ENCODE measurements around the genes ACTL7B and FRRS1L.

DNA sequence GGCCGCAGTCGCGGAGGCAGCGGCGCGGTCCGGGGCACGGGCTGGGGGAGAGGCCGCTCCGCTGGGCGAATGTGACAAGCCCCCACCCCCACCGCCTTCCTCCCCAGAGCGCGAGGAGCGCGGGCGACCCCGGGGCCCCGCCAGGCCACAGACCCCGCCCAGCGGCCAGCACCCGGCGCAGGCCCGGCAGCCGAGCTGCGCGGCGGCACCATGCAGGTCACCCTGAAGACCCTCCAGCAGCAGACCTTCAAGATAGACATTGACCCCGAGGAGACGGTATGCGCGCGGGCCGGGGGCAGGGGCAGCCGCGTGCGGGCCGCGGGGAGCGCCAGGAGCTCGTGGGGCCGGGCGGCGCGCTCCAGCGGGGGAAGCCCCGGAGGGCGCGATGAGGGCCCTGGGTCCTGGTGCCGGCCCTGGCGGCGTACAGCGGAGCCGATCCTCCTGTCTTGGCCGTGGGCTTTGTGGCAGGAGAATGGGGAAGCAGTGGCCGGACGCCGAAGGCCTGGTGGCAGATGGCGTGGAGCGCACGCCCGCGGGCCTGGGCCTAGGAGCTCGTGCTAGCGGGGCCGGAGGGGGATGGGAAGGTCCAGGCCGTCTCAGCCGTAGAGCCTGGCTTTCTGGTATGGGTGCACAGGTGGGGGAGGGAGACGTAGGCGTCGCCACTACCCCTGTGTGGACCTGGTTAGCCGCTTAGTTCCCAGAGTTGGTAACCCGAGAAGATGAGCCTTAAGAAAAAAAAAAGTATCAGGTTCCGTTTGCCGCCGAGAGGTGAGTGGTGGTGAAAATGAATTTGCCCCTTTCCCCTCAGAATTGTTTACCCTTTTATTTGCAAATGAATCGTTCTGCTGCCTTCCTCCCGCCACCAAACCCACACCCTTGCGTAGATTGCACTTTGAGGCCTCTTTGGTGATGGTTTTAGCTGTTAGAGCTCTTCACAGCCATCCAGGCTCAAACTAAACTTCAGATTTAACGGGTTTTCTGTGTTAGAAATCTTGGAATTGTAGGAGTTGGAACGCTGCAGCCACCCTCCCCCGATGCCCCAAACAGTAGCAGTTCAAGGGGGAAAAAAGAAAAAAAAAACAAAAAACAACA lies 687 bp downstream of the RAD23B start:
- RRBS = 1% methylated on average over 46 of the region's 82 CpGs

DNA sequence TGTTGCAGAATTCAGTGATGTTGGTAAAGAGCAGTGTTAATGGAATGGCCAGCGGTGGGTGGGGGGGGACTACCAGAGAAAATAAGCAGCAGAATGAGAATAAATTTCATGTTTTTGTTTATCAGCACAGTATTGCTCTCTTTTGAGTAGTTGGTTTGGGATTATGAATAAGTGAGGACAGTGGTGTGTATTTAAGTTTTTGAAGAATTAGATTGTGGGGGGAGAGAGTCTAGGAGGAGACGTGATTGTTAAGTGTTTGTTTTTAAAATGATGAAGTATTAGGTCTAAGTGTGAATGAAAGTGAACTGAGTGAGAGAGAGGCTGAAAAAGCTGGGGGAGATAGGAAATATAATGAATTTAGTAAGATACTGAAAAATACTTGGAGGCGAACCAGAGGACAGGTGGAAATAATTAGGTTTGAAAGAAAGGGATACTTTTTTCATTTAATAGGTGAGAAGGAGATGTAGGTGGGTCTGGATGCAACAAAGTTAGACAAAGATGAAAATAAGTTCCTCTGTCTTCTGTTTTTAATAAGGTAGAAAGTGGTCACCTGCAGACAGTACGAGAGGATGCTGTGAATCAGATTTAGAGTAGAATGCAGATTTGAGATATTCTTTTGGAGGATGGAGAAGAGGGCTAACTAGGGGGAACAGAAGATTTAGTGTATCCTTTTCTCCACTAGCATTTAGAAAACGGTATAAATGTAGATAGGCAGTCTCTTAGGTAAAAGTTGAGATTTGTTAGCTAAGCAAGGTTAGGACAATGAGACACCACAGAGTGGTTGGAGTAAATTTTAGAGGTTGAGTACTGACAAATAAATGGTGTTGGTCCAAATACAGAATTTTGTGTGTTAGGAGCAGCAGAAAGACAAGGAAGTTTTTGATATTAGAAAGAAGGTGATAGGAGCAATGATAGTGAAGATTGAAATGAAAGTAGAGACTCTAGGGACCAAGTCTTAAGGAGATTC lies 12.2 kb downstream of the RAD23B start:
- RRBS = no CpG with 5 or more reads among the region's 5 CpGs

- RRBS = no CpG with 5 or more reads among the region's 1 CpG
Measured at GRCh38 chr9:107329700-107329984, 46.6 kb downstream of the RAD23B start.

DNA sequence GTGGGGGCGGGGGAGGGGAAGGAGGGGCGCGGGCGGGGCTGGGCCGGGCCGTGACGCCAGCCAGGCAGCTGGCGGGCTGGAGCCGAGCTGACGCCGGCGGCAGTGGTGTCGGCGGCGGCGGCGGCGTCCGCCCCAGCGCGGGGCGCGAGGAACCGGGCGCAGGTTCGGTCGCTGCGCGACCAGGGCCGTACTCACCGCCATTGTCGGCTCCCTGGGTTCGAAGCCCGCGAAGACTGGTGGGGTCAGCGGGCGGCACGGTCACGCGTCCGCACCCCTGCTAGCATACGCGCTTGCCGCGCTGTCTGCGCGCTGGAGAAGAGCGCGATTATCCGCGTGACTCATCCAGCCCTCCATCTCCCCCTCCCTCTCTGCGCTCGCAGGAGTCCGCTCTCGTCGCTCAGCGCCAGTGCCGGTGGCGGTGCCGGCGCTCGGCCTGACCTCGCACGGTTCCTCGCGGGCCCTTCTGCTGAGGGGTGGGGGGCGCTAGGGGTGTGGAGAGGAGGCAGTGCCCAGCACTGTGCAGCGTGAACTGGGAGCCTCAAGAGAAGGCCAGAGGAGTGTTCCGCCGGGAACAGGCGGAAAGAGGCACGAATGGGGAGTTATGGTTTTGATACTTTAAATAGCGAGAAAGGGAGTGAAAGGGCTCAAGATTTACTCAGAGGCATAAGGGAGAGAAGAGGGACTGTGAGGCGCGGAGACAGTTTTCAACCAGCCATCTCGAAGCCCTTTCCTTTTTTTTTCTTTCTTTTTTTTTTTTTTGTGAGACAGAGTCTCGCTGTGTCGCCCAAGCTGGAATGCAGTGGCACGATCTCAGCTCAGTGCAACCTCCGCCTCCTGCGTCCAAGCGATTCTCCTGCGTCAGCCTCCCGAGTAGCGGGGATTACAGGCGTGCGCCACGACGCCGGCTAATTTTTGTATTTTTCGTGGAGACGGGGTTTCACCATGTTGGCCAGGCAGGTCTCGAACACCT lies 640 bp upstream of the KLF4 start:
- RRBS = 2% methylated on average over 15 of the region's 93 CpGs

DNA sequence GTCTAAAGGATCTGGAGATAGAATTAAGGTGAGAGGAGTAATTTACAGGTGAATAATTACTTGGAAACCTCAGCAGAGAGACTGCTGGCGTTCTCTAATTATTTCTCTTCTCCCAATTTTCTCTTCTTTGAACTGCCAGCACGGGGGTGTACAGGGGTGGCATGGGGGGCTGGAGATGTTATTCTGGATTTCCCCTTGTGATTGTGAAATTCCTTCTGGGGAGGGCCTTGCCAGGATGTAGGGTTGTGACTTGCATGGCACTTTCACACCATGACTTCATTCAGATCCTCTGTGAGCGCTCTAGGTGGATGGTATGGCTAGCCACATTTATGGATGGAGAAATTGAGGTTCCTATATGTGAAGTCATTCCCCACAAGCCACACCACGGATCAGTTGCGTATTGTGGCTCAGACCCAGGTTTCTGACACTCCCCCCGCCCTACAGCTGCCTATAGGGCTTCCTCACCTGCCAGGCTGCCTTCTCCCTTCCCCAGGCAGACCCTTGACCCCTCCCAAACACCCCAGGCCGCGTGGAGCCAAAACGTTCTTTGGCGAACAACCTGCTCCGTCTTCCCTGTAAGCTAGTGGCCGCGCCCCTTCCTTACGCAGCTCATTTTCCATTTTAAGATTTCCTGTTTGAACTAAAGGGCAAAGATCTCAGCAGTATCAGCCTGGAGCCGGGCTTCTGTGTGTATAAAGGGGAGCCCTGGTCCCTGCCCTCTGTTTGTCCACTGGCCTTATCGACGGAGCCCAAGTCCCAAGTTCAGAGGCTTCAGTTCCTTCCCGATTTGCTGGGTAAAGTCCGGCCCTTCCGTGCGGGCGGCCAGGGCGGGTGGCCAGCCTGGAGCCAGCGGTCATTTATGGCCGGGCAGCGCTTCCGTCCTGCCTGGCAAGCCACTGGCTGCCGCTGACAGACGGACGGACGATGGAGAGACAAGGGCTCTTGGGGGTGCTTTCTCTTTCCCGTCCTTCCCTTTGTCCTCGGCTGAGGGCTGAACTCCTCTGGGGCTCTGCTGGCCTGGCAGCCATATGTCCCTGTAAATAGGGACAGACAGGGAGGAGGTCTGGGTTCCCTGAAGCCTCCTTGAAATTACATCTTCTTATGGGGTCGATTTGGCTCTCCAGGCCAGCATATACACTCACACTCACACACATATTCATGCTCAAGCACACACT lies 97.9 kb upstream of the KLF4 start:
- RRBS = 40% methylated on average over 7 of the region's 34 CpGs

DNA sequence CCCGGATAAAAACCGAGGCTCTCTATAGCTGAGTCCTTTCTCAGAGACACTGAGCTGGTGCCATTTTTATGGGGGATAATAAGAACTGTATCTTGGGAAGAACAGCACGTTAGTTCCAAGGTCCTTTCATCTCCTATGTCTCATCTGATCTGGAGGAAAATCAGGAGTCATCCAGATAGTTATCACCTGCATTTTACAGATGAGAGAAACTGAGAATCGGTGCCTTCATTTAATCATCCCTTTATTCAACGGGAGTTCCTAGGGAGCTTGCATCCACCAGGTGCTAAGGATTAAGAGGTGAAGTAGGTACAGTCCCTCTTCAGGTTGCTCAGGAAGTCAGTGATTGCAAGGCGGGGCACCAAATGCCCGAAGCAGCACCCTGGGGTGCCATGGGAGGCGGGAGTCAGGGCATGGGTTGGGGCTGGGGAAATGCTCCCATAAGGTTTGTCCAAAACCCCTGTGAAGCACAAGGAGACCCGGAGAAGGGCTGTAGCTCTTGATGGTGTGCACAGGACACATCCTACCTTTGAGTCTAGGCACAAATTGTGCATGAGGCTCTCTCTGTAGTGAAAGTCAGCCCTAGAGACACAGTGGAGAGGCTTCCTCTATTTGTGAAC lies 98.8 kb upstream of the KLF4 start:
- RRBS = no CpG with 5 or more reads among the region's 9 CpGs

GRCh38 chr9:108213385-108213796 lies 642.4 kb downstream of the ACTL7B start:
- RRBS = no CpG with 5 or more reads among the region's 2 CpGs

DNA sequence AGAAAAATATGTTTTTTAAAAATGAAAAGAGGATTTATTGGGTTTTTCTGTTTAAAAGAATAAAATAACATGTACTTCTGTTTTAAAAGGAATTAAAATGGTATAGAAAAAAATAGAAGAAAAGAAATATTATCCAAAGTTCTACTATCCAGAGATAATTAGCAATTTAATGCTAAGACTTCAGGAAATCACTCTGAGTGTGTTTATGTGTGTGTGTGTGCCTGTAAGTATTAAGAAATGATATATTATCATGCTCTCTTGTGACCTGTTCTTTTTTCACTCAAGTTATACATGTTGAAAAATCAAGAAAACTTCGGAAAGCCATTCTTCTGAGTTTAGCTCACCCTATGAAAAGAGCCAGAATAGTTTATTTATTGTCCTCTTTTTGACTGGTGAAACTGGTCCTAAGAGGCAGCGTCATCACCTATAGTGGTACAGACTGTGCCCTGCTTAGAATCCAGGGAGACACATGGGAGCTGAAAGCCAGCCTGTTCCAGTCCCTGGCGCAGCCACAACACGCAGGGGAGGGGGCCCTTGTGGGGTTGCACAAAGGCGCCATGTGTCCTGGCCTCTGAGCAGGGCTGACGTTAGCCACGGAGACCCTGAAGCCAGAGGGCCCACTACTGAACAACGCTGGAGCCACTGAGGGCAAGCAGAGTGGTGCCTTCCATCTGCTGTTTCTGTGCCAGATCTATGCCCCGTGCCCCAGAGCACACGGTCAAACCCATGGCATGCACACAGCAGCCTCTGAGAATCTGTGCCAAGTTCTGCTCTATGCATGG lies 147.5 kb downstream of the ACTL7B start:
- RRBS = no CpG with 5 or more reads among the region's 10 CpGs

DNA sequence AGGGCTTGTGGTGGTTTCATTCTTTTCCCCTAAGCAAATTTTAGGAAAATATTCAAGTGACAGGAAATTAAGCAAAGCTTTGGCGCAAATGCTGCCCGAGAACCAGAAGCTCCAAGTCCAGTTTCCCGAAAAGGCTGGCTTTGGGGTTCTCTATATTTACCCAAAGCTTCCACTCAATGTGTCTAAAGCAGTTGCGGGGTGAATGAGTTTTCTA lies 147.0 kb downstream of the ACTL7B start:
- RRBS = no CpG with 5 or more reads among the region's 4 CpGs

DNA sequence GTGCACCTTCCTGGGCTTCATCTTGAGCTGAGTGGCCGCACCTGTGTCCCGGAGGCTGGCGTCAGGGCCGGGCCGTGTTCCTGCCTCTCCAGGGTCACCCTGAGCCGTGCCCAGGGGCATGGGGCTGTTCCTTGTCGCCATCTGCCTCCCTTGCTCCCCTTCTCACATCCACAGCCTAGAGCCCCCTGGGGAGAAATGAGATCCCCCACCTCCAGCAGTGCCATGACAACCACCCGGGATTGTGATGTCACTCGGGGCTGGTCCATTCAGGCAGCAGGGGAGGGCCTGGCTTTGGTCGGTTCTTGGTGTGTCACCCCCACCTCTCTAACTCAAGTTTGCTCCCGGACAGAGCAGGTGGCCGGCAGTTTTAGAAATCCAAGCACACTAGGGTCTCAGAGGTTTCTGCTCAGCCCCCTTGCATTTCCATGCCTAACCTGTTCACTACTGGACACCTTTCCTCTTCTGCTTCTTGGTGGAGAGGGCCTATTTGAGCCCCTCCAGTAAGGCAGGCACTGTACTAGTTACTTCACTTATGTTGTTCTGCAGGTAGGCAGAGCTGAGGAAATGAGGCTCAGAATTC lies at the start of gene ACTL7B:
Gene ACTL7B, minus strand, starts transcription at position 197 of the 580 bp plus-strand sequence.
- RRBS = 61% methylated on average over 3 of the region's 12 CpGs

DNA sequence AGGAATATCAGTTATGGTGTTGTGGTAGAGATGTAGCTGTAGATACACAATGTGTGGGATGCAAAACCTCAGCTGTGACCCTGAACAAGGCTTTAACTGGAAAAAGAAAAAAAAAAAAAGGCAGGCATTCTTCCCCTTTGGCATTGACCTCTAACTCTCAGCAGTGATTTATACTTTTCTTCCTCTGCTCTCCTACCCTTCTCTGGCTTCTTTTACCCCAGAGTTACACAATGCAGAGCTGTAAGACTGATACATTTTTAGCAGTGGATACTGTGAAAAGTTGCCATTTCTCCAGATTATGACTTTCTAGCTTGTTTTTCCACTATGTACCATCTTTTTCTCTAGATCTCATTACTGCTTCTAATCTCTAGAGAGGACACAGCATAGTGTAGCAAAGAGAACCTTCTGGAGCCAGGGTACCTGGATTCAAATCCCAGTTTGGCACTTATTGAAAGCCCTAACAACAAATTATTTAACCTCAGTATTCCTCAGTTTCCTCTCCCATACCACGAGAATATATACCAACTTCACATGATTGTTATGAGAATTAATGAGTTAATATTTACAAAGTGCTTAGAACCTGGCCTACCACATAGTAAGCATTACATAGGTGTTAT lies 1.9 kb downstream of the CTNNAL1 start:
- RRBS = no CpG with 5 or more reads among the region's 1 CpG

DNA sequence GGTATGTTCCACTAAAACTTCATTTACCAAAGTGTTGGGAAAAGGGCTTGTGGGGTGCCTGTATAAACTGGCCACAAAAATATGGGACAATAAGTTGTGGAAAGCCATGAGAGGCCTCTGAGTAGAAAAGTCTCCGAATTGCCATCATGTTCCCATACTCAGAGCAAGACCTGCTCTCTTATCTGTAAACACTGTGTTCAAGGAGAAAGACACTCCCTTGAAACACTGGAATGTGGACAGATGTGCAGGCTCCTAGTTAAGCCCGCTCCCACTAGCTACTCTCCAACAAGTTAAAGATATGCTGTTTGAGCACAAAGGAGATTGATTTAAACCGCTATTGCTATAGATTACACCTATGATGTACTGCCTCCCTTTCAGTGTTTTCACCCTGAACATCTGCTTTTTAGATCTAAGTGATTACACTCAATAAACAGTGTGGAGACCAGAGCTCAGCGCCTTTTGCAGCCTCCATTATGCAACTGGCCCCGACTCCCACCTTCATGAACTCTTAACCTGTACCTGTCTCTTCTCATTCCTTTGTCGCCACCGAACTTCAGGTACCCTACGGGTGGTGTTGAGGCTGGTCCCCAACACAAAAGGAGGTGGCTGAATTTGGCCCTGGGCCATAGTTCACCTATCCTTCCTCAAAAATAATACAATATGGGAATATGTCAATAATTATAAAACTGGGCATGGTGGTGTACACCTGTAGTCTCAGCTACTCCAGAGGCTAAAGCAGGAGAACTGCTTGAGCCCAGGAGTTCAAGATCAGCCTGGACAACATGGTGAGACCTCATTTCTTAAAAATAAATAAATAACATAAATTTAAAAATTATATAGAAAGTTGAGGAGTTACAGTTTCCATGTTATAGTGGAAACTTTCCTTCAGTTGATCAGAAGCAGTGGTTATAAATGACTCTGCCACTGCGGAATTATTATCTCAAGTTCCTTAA lies 47.4 kb downstream of the TMEM245 start:
- RRBS = no CpG with 5 or more reads among the region's 9 CpGs

- RRBS = no CpG with 5 or more reads among the region's 3 CpGs
Measured at GRCh38 chr9:109108837-109109422, 10.8 kb downstream of the TMEM245 start.

- RRBS = no CpG with 5 or more reads among the region's 5 CpGs
Measured at GRCh38 chr9:109110410-109111124, 9.2 kb downstream of the TMEM245 start.

DNA sequence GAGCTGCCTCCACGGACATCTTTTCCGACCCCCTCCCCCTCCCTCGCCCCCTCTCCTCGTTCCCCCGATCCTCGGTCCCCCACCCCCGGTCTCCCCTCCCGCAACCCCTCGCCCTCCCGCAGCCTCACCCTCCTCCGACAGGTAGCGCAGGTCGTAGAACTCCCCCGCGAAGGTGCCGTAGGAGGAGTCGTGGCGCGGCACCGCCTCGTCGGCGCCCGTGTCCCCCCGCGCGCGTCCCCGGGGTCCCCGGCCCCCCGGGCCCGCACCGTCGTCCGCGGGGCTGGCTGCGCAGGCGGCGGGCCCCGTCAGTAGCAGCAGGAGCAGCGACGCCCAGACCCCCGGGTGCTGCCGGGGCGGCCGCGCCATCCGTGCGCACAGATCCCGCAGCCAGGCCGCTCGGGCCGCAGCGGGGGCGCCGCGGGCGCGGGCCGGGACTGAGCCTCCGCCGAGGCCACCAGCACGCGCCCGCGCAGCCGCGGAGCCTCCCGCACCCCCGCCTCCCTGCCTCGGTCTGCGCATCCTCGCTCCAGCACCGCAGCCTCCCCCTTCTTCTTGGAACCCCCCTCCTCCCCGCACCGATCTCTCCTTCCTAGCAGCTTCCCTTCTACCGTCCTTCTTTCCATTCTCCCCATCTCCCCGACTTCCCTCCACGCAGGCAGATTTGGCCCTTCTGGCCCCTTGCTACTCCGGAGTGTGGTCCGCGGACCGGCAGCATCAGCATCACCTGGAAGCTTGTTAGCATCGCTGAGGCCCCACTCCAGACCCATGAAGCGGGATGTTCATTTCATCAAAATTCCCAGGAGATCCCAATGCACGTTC lies at the start of gene FRRS1L:
Gene FRRS1L, minus strand, starts transcription at position 477 of the 819 bp plus-strand sequence.
- RRBS = 2% methylated on average over 26 of the region's 86 CpGs

- RRBS = no CpG with 5 or more reads among the region's 4 CpGs
Measured at GRCh38 chr9:109248268-109248635, 72.6 kb downstream of the EPB41L4B start.

GRCh38 chr9:109299687-109300160 lies 21.1 kb downstream of the EPB41L4B start:
- RRBS = no CpG with 5 or more reads among the region's 10 CpGs

- RRBS = no CpG with 5 or more reads among the region's 21 CpGs
Measured at GRCh38 chr9:109329255-109330310, 8.7 kb upstream of the EPB41L4B start.

DNA sequence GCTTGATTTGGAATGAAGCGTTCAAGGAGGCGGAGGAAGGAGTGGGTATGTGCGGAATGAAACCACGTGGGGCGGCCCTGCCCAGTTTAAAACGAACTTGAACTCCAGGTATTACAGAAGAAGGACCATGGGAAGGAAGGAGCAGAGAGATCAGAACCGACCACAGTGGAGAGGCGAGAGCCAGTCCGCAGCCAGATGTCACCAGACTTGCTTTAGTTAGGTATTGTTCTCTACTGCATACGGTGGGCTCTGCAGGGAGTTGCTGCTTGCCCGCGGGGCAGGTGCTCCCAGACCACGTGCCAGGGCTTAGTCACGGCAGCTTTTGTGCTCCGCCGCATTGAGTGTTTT lies 35.1 kb upstream of the EPB41L4B start:
- RRBS = no CpG with 5 or more reads among the region's 16 CpGs

- RRBS = 22% methylated on average over 3 of the region's 7 CpGs
Measured at GRCh38 chr9:109475405-109475956, 22.6 kb downstream of the PTPN3 start.